Kidney epithelial cell (primary cell): ENCODE measurements around the genes CCT8L2 and ATP6V1E1.

GRCh38 chr22:12601796-12602670, 2926.0 kb upstream of the OR11H1 start:
- RAMPAGE, long total RNA, result no peak
- RRBS, result no CpG with 5 or more reads among the region's 68 CpGs

DNA sequence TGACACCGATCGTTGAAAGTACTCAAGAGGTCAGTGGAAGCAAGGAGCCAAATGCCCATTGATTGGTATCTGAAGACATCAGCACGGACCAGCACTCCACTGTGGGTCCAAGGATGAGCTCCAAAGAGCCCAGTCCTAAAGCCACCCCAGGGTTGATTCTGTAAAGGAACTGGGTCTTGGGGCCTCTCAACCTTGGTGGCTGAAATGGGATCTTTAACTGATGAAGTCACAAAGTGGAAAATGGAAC, at the start of gene CCT8L2:
CCT8L2 (minus strand) TSS at position 191 of the 247 bp plus-strand sequence.
- RAMPAGE, long total RNA, result no peak
- RRBS, result no CpG with 5 or more reads among the region's 3 CpGs

- RAMPAGE, long total RNA, result no peak
- RRBS, result 1% methylated on average over 55 of the region's 92 CpGs
Observed at GRCh38 chr22:17170898-17172212, 12.3 kb upstream of the HDHD5 start.

- RAMPAGE, long total RNA, result no peak
- RRBS, result no CpG with 5 or more reads among the region's 7 CpGs
Observed at GRCh38 chr22:17241916-17242630, 22.8 kb upstream of the ADA2 start.

GRCh38 chr22:17483862-17484512, 79.3 kb upstream of the SLC25A18 start:
- RAMPAGE, long total RNA, result no peak
- RRBS, result no CpG with 5 or more reads among the region's 2 CpGs

DNA sequence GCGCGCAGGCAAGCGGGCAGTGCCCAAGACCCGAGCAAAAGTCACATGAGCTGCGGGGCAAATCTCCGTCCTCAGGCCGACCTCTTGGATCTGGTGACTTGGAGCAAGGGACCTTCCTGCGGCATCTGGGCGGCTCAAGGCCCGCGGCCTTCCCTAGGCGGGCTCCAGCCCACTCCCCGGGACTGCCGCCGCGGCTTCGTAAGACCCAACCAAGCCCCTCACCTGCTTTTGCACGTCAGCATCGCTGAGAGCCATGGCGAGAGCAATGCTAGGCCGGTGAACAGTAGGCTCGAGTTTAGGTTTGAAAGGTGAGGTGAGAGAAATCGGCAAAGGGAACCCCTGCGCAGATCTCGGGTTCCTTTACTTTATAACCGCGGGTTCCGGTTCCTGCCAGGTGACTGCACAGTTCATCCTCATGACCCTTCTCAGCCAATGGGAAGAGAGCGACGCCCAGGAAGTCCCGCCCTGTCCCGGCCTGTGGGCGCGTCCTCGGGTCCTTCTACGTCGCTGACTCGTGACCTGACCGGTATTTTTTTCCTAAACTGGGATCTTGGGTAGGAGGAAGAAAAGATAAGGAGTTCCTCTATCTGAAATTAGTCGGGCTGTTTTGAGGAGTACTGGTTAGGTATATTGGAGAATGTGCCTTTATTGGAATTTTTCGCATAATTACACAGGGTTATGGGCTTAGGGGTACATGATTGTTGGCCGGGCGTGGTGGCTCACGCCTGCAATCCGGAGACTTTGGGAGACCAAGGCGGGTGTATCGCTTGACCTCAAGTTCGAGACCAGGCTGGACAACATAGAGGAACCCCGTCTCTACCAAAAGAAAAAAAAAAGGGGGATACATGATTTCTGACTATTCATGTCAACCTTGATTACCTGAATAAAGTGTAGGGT, at the start of gene ATP6V1E1:
ATP6V1E1 (minus strand) TSS at position 369 of the 897 bp plus-strand sequence.
- RAMPAGE, long total RNA, result start-site peak on the minus strand centred at position 351 of the sequence, 46 bp wide, 1,114 and 1,343 reads in 2 replicates
- RRBS, result 2% methylated on average over 18 of the region's 49 CpGs

GRCh38 chr22:17706313-17707000, 67.8 kb downstream of the BID start:
- RAMPAGE, long total RNA, result no peak
- RRBS, result no CpG with 5 or more reads among the region's 7 CpGs

- RAMPAGE, long total RNA, result no peak
- RRBS, result no CpG with 5 or more reads among the region's 5 CpGs
Observed at GRCh38 chr22:17724594-17725175, 49.6 kb downstream of the BID start.

GRCh38 chr22:17758016-17758645, 16.1 kb downstream of the BID start:
- RAMPAGE, long total RNA, result no peak
- RRBS, result no CpG with 5 or more reads among the region's 16 CpGs

GRCh38 chr22:17769283-17770351, 4.7 kb downstream of the BID start:
- RAMPAGE, long total RNA, result no peak
- RRBS, result no CpG with 5 or more reads among the region's 20 CpGs

GRCh38 chr22:17842326-17842842, 68.1 kb upstream of the BID start:
- RAMPAGE, long total RNA, result no peak
- RRBS, result 78% methylated on average over 2 of the region's 22 CpGs

GRCh38 chr22:17865754-17866823, 91.8 kb upstream of the BID start:
- RAMPAGE, long total RNA, result no peak
- RRBS, result 94% methylated on average over 7 of the region's 21 CpGs

DNA sequence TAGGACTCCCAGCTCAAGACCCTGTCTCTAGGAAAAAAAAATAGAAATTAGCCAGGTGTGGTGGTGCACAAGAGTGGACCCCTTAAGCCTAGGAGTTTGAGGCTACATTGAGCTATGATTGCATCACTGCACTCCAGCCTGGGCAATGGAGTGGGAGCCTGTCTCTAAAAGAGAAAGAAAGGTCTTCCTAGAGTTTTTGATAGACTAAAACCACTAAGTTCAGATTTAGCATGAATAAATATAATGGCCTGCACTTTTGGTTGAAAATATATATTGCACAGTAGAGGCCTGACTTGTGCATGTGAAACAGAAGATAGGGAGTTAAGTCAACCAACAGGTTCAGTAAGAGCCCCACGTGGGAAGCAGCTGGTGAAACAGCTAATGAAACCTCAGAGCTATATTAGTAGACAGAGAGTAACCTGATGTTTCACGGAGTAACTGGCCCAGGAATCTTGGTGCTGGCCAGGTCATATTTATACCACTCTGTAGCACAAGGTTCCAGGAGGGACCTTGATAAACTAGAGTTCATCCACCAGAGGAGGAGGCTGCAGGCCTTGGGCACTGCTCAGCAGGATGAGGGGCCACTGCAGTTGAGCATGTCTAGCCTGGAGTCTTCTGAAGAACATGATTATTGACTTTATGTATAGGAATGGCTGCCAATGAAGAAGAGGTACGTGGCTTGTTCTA, 4.7 kb upstream of the MICAL3 start:
- RAMPAGE, long total RNA, result no peak
- RRBS, result no CpG with 5 or more reads among the region's 3 CpGs

- RAMPAGE, long total RNA, result no peak
- RRBS, result no CpG with 5 or more reads among the region's 12 CpGs
Observed at GRCh38 chr22:18066182-18066865, 11.5 kb upstream of the PEX26 start.

DNA sequence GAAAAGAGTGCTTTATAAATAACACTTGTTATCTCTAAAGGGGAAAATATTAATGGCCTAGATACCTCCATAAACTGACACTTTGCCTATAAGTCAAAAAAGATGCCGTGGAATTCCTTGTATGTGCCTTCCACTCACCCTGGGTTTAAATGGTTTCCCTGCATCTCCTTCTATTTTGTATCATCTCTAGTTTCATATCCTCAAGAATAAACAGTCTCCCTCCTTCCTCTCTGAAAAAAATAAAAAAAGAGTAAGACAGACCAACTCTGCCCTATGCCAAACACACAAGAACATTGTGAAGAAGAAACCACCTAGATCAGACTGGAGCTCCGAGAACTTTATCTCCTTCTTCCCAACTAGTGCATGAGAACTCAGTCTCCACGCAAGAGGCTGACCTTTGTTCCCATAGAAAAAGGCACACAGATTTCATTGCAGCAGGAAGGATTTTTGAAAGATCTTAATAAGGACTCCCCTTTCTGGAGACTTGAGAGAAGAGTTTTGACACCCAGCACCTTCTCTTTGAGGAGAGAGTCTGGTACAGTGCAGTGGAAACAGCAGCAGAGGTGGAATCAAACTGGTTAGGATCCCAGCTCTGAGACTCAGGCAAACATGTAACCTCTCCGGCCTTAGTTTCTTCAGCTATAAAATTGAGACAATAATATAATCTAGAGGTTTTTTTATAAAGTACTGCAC, 8.7 kb upstream of the PEX26 start:
- RAMPAGE, long total RNA, result no peak
- RRBS, result no CpG with 5 or more reads among the region's 4 CpGs

DNA sequence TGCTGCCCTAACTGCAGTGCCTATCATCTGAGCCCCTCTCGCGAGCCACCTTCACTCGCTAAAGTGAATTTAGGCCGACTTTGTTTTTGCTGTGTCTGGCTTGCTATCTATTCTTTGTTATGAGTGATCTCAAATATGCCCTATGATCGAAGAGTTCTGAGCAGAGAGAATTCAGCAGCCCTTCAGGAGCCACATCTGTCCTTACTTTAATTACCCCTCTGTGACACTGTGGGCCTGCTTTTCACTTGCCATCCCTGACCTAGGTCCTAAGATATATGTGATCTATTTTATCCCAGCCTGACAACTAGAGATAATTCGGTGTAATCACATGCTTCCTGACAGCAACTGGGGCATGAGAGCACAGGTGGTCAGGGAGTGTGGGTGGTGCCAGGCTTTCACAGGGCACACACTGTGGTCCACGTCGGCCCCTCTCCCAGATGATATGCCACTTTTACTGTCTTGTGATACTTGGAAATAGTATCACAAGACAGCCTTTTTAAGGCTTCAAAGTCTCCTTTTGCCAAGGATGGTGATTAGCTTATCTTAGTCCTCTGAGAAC, 3.8 kb downstream of the TUBA8 start:
- RAMPAGE, long total RNA, result no peak
- RRBS, result no CpG with 5 or more reads among the region's 8 CpGs

DNA sequence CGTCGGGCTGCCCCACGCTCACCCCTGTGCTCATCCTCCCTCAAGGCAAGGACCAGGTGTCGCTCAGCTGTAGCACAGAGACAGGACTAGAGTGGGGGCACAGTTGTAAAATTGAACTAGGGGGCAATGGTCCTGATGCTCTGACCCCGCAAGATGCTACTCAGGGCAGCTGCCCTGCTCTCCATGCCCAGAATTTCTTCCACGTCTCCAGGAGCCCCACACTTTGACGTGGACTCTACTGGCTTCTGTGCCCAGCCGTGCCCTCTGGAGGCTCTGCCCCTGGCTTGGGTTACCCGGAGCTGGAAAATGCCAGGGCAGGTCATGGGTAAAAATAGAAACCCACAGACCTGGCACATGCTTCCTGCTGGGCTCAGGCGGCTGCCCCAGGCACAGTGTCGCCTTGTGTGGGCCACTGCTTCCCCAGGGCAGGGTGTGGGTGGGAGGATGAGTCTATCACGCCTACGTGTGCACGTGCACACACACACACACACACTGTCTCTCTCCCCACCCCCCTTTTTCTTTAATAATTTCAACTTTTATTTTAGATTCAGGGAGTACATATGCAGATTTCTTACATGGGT, 9.1 kb downstream of the TUBA8 start:
- RAMPAGE, long total RNA, result no peak
- RRBS, result no CpG with 5 or more reads among the region's 14 CpGs

GRCh38 chr22:18126328-18127203, 16.0 kb downstream of the TUBA8 start:
- RAMPAGE, long total RNA, result no peak
- RRBS, result no CpG with 5 or more reads among the region's 22 CpGs

DNA sequence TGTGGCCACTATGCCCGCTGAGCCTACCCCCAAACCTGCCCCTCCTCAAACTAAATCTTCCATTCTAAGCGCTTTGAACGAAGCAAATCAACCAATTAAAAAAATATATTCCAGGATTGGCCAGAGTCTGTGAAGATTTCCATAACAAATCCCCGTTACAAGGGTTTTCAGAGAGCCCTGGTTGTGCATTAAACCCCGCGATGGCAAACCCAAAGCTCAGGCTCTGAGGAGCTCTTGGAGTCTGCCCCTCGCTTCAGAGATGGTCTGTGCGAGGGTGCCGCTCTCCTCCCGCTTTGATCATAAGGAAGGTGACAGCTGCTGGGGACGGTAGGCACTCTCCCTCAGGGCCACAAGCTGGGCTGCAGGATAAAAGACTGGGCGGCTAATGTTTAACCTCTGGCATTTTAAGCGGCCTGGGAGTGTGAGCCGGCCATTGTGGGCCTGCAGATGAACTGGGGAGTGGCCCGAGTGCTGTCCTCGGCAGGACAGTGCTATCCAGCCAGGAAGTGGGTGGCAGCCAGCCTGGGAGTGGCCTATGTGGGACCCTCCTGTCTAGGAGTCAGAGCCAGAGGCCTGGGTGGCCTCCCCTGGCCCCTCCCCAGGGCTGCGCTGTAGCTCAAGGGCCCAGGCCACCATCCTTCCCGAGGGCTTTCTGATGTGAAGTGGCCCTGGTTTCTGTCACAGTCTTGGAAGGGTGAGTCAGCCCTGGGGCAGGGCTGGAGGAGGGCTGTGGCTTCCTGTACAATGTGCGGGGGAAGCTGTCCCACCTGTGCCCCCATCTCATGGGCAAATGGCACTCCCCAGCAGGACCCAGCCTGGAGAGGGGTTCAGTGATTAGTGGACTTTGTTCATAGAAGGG, 58.6 kb upstream of the PRODH start:
- RAMPAGE, long total RNA, result no peak
- RRBS, result no CpG with 5 or more reads among the region's 19 CpGs

- RAMPAGE, long total RNA, result no peak
- RRBS, result no CpG with 5 or more reads among the region's 8 CpGs
Observed at GRCh38 chr22:19002395-19002710, 66.3 kb upstream of the PRODH start.